ENCODE measurements around a stretch of chr6.

DNA sequence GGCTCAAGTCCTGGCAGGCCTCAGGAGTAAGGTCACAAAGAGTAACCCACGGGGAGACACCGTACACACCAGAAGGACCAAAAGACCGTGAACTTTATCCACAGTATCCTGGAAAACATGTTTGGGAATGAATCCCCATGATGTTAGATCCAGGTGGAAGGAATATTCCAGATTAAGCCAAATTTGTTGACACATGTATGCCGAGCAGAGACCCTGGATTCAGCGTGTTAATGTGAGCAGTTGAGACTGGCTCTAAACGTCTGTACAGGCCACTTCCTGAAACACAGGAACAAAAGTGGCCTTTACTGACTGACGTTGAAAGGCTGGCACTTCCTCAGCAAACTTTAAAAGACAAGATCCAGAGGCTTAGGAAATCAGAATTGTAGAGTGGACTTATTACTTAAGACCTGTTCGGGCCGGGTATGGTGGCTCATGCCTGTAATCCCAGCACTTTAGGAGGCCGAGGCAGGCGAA, 125.8 kb upstream of the ARID1B start:
- PRO-cap, result no peak

DNA sequence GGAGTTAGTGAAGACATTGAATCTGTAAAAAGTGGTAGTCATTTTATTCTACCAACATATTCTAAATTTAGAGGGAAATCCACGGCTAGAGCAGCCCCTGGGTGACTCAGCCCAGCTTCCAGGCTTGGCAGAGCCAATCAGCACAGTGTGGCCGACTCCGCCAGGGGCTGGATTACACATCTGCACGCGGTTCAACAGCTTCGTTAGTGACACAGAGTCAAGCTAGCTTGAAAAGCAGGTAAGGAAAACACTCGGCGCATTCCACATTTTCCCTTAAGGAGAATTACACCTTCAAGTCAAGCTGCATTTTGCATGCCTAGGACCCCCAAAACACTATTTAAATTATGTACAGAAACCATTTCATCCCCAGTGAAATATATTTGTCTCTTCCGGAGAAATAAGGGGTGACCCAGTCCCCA, 58.5 kb upstream of the ARID1B start:
- PRO-cap, result no peak

- PRO-cap, result no peak
These were observed 56.6 kb upstream of the ARID1B start for GRCh38 chr6:156720514-156720944.

GRCh38 chr6:156779098-156780283, 2.3 kb downstream of the ARID1B start:
- PRO-cap, result bidirectional peak, plus-strand start at chr6:156779290, minus-strand start at chr6:156779299; bidirectional peak, plus-strand start at chr6:156779761, minus-strand start at chr6:156779530; bidirectional peak, plus-strand start at chr6:156779842, minus-strand start at chr6:156779799

GRCh38 chr6:156781698-156782693, 4.8 kb downstream of the ARID1B start:
- PRO-cap, result no peak

DNA sequence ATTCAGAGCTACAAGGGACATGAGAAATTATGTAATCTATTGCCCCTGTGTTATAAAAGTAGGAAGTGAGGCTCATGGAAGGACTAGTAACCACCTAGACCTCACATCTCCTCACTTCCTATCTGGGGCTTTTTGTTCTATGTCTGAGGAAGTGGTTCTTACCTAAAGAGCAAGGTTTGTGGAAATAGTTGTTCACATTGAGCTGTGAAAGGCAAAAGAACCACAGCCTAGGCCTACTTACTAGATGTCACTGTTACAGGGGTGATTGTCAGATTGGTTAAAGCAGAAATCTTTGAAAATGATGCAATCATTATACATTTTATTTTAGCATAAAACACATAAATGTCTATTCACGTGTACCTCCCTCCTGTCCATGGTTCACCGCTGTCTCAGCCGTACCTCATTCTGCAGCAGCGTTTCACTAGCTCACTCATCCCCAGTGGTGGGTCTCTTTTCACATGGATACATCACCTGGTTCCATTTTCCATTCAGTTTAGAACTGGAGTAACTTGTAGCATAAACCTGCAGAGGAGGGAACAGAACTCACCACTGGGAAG, 268.8 kb downstream of the TMEM242 start:
- PRO-cap, result no peak

GRCh38 chr6:157091995-157092194, 231.4 kb downstream of the TMEM242 start:
- PRO-cap, result unidirectional peak, minus-strand start at chr6:157092049

- PRO-cap, result bidirectional peak, plus-strand start at chr6:157240242, minus-strand start at chr6:157240016
These were observed 83.5 kb downstream of the TMEM242 start for GRCh38 chr6:157239621-157240330.

DNA sequence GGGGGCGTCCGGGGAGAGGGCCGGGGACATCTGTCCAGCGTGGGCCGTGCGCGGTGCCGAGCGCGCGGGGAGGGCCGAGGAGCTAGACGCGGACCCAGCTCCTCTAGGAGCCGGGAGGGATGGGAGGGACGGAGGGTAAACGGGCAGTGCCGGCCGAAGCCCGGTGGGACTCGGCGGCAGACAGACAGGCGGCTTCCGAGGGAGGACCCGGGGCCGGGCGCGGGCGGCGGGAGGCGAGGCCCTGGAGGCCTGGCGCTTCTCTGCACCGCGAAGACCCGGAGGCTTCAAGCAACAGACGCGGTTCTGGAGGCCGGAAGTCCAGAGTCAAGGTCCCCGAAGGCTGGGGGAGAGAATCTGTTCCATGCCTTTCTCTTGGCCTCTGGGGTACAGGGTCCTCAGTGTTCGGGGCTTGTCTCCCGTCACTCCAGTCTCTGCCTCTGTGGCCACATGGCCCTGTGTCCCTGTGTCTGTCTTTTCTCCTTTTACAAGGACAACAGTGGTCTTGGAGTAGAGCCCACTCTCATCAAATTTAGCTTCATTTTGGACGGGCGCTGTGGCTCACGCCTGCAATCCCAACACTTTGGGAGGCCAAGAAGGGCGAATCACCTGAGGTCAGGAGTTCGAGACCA, 48.2 kb downstream of the TMEM242 start:
- PRO-cap, result no peak

DNA sequence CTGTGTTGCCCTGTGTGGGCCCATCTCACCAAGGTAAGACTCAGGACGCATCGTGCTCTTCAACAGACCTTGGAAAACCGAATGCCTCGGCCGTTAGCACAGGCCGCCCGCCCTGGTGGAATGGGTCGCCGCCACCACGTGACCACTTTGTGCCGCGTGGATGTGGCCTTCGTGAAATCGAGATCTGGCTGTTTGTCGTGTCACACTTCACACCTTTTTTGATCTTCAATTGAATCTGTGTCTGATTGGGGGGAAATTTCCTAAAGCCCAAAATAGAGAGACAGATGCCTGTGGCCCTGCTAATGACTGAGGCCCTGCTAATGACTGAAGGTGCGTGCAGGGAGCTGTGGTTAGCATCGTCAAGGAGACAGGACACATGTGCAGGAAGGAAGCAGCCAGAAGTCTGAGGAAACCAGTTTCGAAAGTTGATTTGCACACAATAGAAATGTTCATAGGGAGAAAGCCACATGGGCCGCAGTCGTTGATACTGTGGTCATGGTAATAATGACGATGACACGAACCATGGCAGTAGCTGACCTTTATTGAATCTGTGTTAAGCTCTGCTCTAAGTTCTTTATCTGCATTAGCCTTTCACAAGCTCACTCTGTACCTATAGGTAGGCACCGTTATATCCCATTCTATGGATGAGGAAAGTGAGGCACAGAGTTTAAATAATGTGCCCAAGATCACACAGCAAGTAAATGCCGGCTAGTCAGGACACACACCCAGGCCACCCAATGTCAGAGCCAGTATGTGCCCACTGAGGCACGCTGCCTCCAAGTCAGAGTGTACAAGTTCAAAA, 175.5 kb upstream of the SNX9 start:
- PRO-cap, result no peak

DNA sequence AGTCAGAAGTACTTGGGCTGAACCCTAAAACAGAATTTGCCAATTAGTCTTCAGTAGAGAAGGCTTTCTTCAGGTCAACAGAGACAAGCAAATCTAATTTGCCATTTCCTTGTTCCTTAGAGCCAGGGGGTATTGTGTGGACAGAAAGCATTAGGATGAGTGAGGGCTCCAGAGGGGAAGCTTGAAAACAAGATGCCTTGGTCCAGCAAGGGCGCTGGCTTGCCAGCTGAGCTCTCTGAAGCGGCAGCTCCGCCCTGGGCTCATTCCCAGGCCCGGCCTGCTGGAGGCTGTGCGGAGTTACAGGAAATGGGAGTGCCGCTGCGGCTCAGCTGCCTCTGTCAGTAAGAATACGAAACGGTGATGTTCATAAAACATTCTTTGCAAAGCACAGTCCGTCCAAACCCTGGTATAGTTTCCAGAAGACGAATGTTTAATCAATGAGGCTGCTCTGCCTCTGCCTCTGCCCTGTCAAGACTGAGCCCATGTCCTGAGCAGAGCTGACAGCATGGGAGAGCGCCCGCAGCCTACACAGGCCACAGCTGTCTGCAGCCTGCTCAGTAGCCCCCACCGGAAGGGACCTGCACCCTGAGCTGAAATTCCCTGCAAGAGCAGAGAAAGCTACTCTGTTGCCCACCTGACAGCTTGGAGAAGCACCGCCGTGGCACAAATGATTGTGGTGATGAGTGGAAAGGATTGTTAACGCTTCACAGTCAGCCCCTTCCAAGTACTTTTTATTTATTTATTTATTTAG, 153.3 kb upstream of the SNX9 start:
- PRO-cap, result bidirectional peak, plus-strand start at position 494 of the sequence, minus-strand start at position 161 of the sequence

- PRO-cap, result bidirectional peak, plus-strand start at chr6:157764620, minus-strand start at chr6:157764378
These were observed 58.6 kb upstream of the SNX9 start for GRCh38 chr6:157764295-157765064.

DNA sequence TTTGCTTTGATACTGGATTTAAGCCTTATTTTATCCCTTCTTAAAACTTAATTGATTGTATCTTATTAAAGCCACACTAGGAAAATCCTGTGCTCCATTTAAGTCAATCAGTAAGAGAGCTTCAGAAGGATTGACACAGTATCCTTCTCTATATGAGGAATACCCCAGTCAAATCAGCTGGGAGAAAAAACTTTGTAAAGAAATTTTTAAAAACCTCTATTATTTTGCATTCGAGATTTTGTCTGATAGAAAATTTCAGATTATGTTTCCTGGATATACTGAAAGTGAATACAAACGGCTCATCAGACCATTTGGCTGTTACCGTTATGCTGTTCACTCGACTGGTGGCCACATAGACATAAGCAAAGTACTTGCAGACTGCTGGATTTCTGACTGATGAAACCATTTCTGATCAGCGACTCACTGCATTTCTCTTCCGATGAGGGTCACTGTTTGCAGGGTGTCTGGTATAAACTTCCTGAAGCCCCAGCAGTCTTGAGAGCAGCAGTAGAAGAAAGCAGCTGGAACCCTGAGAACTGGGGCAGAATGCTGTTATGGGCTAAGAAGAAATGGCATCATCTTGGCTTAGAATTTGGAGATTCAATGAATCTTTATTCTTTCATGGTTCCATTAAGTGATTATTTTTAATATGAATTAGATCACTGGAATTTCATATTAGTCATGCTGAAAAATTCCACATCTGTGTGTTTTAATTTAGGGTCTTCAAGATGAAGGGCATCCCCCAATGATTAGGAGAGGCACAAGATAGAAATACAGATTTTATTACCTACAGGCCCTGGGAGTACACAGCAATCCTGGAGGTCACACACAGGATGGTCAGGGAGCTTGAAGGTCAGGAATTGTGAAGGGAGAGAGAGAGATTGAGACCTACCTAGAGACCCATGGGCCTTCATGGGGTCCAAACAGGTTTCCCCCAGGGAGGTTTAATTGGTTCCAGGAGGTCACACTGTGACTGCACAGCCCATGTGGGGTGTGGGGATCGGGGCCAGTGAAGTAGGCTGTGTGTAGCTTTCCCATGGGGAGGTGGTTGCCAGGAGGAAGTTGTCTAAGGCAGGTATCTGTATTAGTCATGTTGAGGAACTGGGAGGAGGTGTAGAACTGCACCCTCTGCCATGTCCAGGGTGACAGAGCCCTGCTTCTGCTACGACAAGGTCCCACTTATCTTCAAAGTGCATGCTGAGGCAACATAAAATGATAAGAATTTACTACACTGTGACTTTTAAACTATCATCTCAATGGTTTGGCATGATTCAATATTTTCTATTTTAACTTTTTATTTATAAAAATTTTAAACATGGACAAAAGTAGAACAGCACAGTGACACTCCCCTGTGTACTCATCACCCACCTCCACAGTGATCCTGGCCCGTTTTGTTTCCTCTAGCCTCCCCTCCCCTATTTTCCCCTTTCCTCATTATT, 18.0 kb downstream of the SNX9 start:
- PRO-cap, result no peak

GRCh38 chr6:157874979-157875634, 52.1 kb downstream of the SNX9 start:
- PRO-cap, result no peak

- PRO-cap, result no peak
These were observed 72.2 kb upstream of the SYNJ2 start for GRCh38 chr6:157909461-157909859.

DNA sequence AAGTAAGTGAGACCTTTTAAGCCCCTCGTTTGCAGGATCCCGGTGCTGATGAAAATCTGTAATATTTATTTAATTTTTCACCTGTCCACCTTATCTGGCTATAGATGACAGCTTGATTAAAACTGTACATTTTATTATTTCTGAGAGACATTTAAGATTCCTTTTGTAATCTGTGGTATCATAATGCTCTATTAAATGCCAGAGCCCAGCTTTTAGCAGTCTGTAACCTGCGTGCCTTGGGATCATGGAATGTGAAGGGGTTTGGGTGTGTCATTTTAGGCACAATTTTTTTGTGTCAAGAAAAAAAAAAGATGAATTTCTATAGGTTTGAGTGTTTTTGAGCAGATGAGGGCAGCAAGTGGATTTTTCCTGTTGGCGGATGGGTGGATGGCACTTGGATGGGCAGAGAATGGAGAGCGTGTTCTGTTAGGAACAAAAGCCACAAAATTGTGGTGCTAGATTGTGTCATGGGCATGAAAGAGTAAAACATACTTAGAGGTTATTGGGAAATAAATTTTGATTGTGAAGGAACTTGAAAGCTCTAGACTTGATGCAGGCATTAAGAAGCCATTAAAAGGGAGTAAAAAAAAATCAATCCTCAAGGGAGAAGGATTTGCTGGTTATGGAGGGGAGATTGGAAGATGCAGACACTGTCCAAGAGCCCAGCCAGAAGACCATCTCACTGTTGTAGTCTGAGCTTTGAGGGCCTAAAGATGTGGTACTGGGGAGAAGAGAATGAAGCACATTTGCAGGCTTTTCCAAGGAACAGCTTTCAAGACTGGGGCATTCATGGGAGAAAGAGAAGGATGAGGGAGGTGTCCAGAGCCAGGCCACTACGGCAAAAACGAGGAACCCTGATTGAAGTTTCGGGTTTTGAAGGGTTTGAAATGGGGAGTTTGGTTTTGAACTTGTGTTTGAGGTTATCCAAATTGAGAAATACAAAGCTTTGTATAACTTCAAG, 42.5 kb upstream of the SYNJ2 start:
- PRO-cap, result no peak

- PRO-cap, result no peak
These were observed 33.7 kb upstream of the SYNJ2 start for GRCh38 chr6:157947784-157948586.

DNA sequence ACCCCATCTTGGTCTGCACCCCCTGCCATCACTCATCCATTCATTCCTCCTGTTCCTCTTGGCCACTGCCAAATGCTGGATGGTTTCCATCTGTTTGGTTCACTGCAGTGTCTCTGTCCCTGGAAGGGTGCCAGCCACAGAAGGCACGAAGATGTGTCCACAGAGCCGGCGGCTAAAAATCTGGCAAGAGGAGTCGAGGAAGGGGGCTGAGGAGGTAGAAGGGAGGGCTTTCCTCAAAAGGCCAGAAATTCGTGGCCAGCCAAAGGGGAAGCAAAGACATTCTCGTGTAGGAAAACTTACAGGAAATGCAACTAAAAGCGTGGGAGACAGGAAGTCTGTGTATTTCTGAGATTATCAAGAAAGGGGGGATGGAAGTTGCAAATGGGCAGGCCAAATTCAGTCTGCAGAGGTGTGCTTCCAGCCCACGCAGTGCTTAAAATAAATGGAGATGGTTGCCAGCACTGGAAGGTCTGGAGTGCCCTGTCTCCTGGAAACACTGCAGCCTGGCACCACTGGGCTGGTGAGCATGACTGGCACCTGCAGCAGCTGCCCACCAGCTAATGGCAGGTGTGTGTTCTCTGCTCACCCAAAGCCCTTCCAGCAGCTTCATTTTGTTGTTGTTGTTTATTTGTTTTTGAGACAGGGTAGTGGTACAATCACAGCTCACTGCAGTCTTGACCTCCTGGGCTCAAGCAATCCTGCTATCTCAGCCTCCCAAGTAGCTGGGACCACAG, 27.8 kb downstream of the SYNJ2 start:
- PRO-cap, result no peak

GRCh38 chr6:158026423-158027190, 44.9 kb downstream of the SYNJ2 start:
- PRO-cap, result bidirectional peak, plus-strand start at chr6:158026823, minus-strand start at chr6:158026615

GRCh38 chr6:158037643-158038089, 56.0 kb downstream of the SYNJ2 start:
- PRO-cap, result no peak

Data from penis (tissue), 1 donor.